Mesenchymal stem cell of adipose (primary cell): ENCODE measurements around the genes TTL, ZNG1B, FOXD4L1 and SLC35F5.

- CAGE, long polyA plus RNA = no peak
These were observed 21.2 kb downstream of the FBLN7 start for GRCh38 chr2:112159373-112159890.

DNA sequence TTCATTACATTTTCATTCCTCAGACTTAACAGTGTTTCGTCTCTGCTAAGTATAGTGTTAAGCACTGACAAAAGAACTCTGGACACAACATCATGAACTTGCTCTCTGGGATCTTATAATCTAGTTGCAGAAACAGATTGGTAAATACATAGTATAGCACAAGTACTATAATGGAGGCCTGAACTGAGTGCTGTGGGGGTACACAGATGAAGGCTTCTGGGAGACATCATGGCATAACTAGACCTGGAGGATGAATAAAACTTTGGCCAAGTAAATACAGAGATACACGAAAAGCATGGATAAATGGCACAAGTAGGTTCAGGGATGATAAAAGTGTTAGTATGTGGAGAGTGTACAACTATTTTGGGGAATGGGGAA is 5.0 kb downstream of the ZC3H6 start:
- CAGE, long polyA plus RNA = no peak

GRCh38 chr2:112481384-112482504 is at the start of gene TTL:
Gene TTL, plus strand, starts transcription at chr2:112482156.
- CAGE, long polyA plus RNA = no peak

GRCh38 chr2:112726584-112727286 is 5.9 kb downstream of the NT5DC4 start:
- CAGE, long polyA plus RNA = no peak

DNA sequence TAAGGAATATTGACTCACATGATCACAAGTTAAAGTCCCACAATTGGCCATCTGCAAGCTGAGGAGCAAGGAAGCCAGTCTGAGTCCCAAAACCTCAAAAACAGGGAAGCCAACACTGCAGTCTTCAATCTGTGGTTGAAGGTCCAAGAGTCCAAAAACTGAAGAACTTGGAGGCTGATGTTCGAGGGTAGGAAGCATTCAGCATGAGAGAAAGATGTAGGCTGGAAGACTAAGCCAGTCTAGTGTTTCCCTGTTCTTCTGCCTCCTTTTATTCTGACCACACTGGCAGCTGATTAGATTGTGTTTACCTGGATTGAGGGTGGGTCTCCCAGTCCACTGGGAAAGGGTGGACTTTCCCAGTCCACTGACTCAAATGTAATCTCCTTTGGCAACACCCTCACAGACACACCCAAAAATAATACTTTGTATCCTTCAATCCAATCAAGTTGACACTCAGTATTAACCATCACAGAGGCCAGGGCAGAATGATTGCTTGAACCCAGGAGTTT is 27.5 kb upstream of the IL1B start:
- CAGE, long polyA plus RNA = no peak

DNA sequence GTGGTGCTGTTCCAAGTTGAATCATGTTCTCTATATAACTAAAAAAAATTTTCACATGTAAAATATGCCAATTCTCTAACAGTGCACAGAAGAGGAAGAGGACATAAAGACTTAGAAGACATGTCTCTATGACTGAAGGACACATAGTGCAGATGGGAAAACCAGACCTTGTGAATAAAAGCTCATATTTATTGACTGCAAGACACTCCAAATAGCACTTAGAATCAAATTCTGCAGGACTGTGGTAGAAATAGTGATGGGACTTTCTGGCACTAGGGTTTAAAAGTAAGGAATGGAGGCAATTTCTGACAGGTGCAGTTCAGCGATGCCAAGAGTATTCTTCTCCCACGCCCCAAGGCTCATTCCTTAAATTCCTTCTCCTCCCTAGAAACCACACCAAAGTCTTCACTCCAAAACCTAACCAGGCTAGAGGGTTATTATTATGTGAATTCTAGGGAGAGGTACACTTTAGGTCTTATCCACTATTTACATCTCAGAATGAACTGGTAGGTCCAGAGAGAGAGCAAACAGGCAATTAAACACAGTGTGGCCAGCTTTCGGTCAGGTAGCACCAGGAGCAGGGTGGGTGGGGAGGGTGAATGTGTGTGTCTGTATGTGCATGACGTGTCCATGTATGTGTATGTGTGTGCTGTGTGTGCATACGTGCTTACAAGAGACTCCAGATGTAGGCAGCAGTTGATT is 11.3 kb downstream of the IL1F10 start:
- CAGE, long polyA plus RNA = no peak

GRCh38 chr2:113090071-113090463 is 22.3 kb downstream of the IL1F10 start:
- CAGE, long polyA plus RNA = no peak

DNA sequence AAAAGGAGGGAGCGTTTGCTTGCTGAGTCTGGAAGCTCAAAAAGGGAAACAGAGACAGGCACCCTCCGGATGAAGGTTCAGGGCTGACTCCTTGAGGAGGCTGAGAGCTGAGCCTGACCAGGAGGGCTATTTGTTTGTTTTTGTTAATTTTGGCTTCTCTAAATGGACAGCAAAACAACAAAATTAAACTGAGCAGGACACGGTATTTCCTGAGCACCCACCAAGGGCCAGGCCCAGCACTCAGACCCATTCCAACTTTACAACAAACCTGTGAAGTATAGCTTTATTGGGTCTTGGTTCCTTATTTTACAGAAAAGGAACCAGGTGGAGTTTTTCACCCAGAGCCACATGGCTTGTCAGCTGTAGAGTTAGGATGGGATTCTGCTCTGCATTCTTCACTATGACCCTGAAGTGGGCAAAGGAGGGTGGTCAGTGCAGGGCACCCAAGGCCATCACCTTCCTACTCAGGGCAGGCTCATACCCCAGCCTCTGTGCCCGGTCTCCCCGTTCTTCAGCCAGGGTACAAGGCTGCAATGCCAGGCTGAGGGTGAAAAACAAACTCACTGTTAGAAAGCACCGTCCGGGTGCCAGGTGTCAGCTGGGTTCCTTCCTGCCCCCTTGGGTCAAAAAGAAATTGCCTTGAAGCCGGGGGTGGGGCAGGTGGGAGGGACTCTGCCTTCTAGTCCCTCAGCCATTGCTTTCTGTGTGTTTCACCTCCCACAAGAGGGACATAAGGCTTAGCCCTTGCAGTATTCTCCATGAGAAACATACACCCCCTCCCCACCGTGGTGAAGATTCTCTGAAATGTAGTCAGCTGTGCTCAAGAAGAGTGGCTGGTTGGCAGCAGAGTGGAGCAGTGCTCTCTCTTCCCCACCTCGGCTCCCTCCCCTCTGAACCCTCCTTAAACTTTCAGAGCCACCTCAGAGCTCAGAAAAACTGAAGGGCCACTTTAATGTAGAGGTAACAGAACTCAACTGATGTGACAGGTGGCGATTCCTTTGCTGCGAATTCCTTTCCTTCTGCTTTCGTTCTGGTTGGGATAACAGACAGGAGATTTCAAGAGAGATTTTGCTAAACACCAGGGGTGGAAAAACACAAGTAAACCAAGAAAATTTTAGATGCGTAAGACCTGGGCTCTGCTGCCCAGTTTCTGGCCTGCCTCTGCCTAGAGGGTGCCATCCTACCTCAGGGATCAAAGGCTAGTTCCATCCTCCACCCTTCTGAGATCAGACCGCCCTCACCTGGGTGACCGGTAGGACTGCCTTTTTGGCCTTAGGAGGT is 2.3 kb downstream of the PSD4 start:
- CAGE, long polyA plus RNA = no peak

- CAGE, long polyA plus RNA = no peak
These were observed 52.0 kb downstream of the PSD4 start for GRCh38 chr2:113225479-113226551.

- CAGE, long polyA plus RNA = no peak
These were observed 42.1 kb downstream of the PAX8 start for GRCh38 chr2:113236350-113237370.

DNA sequence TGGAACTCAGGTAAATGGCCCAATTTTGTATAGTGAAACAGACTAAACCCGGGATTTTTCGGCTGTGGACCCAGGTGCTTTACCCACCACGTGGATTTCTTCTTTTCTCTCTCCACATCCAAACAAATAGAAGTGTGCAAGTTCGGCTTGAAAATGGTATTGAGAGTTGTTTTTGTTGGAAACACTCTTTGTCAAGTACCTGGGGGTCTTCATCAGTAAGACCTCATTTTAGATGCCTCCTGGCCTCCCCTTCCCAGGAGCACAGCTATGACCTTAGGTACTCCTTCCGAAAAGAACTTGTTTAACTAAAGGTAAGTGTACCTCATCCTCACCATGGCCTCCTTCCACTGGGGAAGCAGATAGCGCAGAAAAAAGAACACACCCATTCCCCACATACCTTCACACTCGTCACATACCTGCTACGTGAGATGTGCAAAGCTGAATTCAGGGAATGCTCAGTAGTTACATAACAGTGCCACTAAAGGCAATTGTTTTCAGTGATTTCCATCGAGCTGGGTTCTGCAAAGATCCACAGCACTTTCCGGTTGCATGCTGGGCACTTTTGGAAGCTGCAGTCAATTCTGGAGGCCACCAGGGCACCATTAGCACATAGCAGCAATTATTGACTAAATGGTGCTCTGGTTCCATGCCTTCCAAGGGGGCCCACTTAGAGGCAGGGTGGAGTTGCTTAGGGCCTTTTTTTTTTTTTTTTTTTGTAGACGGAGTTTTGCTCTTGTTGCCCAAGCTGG is 41.2 kb downstream of the PAX8 start:
- CAGE, long polyA plus RNA = no peak

- CAGE, long polyA plus RNA = no peak
These were observed 38.6 kb downstream of the PAX8 start for GRCh38 chr2:113239895-113240782.

- CAGE, long polyA plus RNA = no peak
These were observed at the start of gene ZNG1B for GRCh38 chr2:113437628-113438203. Gene ZNG1B, plus strand, starts transcription at chr2:113437691.

- CAGE, long polyA plus RNA = no peak
These were observed at the start of gene FOXD4L1 for GRCh38 chr2:113498284-113498941. Gene FOXD4L1, plus strand, starts transcription at chr2:113498665.

DNA sequence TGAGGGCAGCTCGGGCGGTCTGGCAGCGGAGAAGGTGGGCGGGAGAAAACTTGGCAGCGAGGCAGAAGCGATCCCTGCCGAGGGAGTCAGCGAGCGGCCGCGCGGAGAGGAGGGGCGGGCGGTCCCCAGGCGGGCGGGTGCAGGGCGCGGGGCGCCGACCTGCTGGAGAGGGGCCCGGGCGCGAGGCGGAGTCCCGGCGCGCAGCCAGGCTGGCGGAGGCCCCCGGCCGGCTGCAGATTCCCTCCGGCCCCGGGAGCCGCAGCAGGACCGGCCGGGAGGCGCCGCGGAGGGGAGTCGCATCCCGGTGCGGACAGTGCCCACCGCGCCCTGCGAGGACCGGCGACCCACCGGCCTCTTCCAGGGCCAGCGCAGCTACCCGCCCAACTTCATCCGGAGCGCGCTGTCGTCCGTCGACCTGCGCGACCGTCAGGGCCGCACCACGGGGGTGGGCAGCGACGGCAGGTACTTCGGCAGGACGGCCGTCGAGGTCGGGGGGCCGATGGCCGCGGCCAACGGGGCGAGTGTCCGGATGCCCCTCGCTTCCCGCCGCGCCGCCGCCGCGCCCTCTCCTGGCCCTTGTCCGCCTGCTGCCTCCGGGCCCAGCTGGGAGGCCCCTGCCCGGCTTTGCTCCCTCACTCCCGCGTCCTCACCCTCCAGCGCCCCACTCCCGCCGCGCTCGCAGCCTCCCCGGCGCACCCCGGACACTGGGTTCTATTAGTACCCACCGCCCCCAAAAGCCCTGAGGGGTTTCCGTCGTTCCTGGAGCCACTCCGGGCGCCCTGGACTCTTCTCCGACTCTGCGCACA is 43.4 kb downstream of the FOXD4L1 start:
- CAGE, long polyA plus RNA = no peak

DNA sequence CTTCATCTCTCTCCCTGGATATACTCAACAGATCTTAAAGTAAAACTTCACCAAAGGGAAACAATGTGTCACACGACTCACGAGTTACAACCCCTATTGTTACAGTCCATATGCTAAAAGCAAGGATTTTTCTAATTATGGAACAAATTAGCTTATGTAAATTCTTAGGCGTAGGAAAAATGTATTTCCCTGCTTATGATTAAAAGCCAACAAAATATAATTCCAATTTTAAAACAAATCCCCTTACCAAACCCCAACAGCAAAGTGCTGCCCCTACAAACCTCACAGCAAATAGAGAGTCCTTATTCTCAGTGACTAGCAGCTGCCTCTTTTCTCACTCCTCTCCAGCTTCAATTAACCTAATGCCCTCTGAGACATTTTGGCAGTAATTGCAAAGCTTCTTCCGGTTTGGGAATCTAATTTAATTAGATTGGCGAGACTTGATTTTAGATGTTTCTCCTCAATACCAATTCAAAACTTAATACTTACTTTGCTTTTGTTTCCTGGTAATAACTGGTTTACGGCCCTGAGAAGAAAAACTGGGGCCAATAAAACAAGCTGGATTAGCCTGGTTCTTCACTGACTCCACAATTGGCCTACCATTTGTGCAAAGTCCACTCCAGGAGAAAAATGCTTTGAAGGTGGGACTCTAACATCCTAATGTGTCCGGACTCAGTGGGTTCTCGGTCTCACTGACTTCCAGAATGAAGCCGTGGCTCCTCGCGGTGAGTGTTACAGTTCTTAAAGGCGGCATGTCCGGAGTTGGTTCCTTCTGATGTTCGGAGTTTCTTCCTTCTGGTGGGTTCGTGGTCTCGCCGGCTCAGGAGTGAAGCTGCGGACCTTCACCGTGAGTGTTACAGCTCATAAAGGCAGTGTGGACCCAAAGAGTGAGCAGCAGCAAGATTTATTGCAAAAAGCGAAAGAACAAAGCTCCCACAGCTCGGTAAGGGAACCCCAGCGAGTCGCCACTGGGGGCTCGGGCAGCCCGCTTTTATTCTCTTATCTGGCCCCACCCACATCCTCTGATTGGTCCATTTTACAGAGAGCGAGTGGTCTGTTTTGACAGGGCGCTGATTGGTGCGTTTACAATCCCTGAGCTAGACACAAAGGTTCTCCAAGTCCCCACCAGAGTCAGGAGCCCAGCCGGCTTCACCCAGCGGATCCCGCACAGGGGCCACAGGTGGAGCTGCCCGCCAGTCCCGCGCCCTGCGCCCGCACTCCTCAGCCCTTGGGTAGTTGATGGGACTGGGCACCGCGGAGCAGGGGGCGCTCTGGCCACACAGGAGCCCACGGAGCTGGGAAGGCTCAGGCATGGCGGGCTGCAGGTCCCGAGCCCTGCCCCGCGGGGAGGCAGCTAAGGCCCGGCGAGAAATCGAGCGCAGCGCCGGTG is 52.7 kb downstream of the SLC35F5 start:
- CAGE, long polyA plus RNA = no peak

DNA sequence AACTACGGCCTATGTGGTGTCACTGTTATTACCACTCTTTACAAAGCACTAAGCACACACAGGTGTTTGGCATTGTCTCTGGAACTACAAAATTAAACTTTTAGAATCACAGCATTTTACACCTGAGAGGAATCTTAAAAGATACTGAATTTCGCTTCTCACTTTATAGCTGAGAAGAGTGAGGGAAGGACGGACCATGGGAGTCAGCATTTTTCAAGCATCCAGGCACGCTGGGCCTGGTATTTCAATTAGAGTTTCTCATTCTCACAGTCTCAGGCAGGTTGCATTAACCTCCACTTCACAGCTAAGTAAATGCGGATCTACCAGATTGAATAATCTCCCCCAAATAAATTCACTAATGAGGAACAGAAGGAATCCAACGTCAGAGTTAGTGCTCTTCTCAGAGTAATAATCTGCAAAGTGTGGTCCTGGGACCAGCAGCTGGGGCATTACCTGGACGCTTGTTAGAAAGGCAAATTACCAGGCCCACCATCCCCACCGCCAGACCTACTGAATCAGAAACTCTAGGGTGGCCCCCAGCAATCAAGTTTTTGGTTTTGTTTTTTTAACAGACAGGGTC is 47.1 kb downstream of the SLC35F5 start:
- CAGE, long polyA plus RNA = no peak

GRCh38 chr2:113754903-113755370 is 1.5 kb downstream of the SLC35F5 start:
- CAGE, long polyA plus RNA = no peak

DNA sequence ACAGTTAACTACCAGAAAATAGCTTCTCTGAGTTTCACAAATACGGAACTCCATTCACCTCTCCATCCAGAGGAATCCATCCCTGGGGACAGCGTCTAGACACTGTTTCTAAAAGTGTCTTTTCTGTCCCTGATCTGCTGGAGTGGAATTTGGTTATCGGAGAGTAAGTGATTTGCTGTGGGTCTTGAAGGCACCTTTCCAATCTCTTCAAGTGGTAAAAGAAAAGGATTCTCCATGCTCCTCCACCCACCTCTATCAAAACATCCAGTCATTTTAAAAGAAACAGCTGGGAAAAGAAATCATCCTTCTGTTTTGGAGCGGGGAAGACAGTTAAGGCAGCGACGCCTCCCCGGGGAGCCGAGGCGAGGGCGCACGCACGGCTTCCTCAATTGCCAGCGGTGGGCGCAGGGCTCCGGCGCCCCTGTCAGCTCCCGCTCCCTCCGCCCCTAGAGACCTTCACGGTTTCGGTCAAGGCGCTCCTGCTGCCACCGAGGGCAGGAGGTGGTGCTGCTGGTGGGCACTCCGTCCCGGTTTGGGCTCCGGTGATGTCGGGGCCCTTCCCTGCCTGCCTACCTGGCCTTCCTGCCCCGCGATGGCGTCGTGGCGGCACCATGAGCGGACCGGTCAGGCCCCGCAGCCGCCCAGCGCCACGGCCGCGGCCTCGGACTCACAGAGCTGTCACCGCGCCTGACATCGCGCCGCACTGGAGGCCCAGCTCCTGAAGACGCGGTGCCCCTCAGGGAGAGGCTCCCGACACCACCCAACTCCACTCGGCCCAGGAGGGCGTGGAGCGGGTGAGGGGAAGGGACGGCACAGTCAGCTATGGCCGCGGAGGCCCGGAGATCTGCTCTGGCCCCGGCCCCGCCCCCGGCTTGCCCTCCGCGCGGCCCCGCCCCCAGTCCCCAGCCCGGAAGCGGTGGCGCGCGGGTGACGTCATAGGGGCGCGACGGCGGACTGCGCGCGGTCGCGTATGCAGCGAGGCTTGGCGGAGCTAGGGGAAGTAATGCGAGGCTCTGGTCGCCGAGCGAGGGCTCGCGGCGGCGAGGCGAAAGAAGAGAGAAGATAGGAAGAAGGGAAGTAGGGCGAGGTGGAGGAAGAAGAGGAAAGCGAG is at the start of gene SLC35F5:
Gene SLC35F5 (minus strand): TSS at position 846 of the 1,111 bp plus-strand sequence.
- CAGE, long polyA plus RNA = no peak

GRCh38 chr2:113896531-113897111 is 6.7 kb downstream of the ACTR3 start:
- CAGE, long polyA plus RNA = no peak